Helper T cell (primary cell): ENCODE results near the genes UCK1 and SPACA9.

- PRO-cap, 2 experiments = no peak in any of the 2 experiments
Measured at GRCh38 chr9:131492837-131493920, 9.5 kb upstream of the POMT1 start.

DNA sequence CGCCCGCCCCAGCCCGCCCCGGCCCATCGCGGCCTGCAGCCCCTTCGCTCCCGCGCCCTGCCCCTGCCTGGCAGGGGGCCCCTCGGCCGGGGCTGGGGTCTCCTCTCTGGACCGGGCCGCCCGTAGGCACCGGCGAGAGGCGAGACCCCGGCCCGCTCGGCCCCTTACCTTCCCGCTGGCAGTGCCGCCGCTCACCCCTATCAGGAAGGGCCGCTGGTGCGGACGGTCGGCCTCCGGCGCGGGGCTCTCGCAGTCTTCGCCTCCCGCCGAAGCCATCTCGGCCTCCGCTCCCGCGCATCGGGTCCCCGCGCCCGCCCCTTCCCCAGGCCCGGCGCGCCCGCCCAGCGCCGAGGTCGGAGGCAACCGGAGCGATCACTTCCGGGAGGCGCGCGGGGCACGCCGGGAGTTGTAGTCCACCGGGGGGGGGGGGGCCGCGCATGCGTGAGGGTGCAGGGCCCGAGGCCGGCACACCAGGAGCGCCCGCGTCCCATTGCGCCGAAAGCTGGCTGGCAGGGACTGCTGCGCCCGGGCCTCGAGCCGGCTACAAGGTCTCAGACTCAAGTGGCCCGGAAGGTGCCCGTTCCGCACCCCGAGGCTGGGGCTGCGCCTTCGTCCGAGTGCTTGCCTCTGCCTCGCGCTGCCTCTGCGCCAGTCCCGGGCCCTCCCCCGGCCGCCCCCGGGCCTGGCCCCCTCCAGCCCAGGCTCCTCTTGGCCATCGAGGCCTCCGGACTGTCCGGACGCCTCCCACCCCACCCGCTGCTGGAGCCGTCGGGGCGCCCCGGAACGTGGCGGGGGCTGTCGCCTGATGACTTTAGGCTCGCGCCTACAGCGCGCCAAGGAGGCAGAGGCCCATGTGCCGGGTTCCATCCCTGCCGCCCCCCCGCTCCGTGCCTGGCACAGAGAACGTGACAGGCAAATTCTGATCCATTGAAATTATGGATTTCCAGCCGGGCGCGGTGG lies at the start of gene UCK1:
Gene UCK1, minus strand, starts transcription at position 365 of the 960 bp plus-strand sequence.
- PRO-cap, 2 experiments = peak in 2 of 2 experiments; most common plus-strand start position 442 of the sequence (in 1); most common minus-strand start position 361 of the sequence (in 2)

- PRO-cap, 2 experiments = no peak in any of the 2 experiments
Measured at GRCh38 chr9:131554259-131554604, 8.9 kb downstream of the PRRT1B start.

DNA sequence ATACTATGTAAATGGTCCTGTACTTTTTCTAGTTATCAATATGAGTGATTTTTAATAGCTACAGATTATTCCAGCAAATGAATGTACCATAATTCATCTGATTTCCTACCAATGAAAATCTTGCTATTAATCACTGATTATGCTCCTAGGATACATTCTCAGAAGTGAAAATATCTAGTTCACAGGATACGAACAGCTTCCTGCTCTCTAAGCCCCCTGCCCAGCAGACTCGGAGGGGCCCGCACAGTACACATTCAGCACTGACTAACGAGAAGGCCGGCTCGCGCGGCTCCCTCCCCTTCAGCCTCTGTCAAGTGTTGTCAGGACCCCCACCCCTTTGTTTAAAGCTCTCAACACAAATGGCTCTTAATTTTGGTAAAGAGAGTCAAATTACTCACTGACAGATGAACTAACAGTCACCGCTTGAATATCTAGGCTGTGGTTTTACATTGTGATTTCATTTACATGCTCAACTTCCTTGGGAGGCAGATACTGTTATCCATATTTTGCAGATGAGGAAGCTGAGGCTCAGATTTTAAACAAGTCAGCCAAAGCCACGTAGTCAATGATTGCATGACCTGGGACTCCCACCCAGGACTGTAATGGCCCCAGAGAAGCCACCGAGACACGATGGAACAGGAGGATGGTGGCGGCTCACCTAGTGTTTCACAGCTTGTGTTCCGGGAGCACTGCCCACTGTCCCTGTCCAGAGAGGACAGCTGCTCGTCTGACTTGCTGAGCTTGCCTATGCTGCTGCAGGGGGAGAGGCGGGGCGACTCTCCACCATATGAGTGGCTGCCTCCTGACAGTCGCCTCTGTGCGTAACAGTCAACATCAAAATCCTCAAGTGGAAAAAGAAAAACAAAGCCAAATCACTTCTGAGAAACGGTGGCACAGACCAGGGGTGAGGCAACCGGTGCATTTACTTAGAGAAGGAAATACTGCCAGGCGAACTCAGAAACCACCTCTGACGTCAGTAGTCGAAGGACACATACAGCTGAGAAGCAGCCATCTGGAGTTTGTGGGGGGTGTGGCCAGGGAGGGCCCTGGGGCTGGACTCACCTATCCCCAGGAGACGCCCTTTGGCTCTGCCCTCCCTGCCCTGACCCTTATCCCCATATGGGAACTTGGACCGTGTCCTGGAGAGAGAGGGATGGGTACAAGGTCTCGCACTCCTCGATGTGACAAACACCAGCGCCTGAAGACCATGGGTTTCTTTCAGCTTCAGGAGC lies 82.3 kb downstream of the PRRT1B start:
- PRO-cap, 2 experiments = peak in 2 of 2 experiments; most common plus-strand start position 875 of the sequence (in 2); most common minus-strand start position 721 of the sequence (in 1)

GRCh38 chr9:131666660-131667139 lies 73.2 kb downstream of the RAPGEF1 start:
- PRO-cap, 2 experiments = peak in 2 of 2 experiments; most common plus-strand start chr9:131667017 (in 1); most common minus-strand start chr9:131666934 (in 2)

DNA sequence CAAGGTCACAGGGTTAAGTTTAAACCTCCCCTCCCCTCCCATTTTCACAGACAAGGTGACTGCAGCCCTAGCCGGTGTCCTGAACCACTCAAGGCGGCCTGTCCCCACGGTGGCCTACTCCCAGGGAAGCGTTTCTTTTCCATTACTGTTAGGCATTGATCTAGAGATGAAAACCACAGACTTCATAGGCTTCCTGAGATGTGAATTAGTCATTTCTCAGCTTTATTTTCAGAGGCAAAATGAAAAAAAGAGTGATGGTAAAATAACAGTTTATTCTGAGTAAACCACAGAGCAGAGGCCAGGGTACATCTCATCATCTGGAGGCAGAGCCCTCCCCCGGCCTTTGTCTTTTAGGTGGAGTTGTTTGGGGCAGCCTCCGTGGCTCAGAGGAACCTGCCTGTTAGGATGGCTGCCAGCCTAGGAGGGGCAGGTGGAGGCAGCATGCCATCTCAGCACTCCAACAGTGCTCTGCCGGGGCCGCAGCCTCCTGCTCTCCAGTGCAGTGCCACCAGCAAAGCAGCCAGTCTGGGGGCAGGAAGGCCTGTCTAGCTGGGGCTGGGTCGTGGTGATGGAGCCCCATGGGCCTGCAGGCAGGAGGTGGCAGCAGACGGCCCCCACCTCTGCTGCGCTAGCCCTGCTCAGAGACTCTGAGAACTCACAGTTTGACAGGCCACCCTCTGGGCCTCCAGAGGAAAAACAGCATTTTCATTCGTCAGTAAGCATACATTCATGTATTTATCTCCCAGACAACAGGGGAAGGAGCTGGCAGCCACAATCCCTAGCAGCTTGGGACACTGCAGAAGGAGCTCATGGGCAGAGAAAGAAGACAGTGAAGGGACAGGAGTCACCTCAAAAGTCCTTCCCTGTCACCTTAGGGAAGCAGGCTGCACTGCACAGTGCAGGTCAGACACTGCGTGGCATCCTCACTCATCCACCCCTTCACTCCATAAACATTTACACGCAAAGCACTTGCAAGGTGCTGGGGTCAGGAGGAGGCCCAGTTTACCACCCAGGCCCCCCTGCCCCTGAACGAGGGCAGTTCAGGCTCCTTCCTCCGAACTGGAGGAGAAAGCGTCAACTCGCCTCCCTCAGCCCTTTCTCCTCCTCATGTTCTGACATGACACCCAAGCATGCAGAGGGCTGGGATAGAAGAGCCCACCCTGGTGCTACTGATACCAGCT lies 71.0 kb downstream of the RAPGEF1 start:
- PRO-cap, 2 experiments = peak in 2 of 2 experiments; most common plus-strand start position 47 of the sequence (in 1); most common minus-strand start position 649 of the sequence (in 2)

GRCh38 chr9:131669860-131670952 lies 69.7 kb downstream of the RAPGEF1 start:
- PRO-cap, 2 experiments = peak in 1 of 2 experiments; most common plus-strand start chr9:131670484 (in 1); most common minus-strand start chr9:131670281 (in 1)

DNA sequence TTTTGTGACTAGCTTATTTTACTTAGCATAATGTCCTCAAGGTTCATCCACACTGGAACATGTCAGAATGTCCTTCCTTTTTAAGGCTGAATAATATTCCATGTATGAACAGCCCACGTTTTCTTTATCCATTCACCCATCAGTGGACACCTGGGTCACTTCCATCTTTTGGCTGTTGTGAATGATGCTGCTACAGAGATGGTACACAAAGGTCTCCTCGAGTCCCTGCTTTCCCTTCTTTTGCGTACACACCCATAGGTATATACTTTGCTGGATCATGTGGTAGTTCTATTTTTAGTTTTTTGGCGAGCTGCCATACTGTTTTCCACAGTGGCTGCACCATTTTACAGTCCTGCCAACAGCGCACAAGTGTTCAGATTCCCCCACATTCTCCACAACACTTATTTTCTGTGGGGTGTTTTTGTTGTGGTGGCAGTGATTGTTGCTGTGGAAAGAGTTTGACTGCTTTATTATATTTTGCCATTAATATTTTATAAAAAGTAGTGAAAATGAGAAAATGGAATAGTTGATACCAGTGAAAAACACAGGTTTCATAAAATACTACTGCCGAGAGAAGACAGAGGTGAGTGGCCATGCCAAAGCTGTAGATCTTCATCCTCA lies 16.2 kb downstream of the RAPGEF1 start:
- PRO-cap, 2 experiments = no peak in any of the 2 experiments

- PRO-cap, 2 experiments = no peak in any of the 2 experiments
Measured at GRCh38 chr9:131869169-131869659, 129.3 kb upstream of the RAPGEF1 start.

DNA sequence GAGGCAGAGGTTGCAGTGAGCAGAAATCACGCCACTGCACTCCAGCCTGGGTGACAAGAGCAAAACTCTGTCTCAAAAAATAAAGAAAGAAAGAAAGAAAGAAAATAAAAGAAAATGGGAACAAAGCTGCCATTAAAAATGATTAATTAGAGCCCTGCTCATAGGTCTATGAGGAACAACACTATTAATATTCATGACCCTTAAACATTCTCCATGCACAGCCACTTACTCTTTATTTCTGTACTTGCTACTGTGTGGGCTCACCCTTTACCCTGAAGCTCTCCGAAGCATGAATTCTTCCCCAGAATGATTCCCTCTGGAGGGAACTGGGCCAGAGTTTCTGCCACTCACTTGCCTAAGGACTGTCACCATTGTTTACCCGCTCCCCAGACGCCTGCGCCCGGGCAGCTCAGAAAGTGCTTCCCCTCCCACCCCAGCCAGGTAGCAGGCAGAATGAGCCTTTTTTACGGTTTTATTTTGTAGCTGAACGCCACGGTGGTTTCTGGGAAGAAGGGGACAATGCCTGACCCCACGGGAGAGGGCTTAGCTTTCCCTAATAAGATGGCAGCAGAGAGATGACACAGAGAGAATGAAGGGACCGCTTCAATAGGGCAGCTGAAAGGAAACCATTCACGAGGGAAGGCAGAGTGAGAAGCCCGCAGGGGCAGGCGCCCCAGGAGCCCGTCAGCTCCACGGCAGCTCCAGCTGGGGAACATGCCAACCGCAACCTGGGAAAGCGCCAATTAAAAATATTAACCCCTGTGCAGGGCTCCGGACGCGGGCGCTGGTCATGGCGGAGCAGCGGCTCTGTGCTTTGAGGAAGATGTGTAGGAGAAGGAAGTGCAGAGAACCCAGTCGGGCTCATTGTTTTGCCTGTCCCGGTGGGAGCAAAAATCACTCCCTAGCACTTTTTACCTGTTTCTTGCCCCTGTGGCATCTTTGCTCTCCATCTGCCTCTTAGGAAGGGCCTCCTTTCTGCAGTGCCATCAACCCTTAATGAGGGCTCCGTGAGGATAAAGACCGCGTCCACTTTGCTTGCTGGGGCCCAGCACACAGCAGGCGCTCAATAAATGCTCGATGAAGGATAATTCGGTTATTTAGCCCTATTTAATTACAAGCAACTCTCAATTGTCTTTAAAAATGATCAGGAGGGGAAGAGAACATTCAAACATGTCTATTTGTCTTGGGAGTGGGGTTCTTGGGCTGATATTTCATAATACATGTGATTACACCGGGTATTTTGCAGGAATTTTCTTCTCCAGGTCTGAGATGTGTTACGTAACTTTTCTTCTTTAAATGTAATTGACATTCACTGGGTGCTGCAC lies 20.3 kb upstream of the NTNG2 start:
- PRO-cap, 2 experiments = no peak in any of the 2 experiments

GRCh38 chr9:132197763-132198130 lies 35.9 kb downstream of the NTNG2 start:
- PRO-cap, 2 experiments = no peak in any of the 2 experiments

DNA sequence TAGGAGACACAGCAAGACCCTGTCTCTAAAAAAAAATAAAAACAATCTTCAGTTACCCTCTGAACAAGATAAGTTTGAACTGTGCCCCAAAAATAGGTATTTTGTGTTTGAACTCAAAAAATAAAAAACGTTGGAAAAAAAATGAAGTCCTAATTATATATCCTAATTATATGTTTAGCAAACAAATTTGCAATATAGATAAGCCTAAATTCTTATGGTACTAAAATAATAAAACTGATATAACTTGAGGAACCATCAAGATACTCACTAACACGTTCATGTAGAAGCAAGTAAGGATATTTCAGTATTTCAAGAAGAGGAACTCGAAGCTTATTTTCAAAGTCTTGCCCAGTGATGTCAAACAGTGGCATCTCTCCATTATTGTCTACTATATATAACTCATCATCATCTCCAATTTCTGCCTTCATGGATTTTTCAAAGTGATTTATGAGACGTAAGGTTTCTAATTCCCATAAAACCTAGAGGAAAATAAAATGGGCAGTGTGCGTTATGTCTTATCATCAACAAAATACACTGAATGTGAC lies 8.7 kb downstream of the SETX start:
- PRO-cap, 2 experiments = no peak in any of the 2 experiments

- PRO-cap, 2 experiments = peak in 1 of 2 experiments; most common minus-strand start chr9:132670861 (in 1)
Measured at GRCh38 chr9:132670788-132671014, 437 bp downstream of the GTF3C4 start.

- PRO-cap, 2 experiments = no peak in any of the 2 experiments
Measured at GRCh38 chr9:132794090-132794530, 84.0 kb downstream of the AK8 start.

DNA sequence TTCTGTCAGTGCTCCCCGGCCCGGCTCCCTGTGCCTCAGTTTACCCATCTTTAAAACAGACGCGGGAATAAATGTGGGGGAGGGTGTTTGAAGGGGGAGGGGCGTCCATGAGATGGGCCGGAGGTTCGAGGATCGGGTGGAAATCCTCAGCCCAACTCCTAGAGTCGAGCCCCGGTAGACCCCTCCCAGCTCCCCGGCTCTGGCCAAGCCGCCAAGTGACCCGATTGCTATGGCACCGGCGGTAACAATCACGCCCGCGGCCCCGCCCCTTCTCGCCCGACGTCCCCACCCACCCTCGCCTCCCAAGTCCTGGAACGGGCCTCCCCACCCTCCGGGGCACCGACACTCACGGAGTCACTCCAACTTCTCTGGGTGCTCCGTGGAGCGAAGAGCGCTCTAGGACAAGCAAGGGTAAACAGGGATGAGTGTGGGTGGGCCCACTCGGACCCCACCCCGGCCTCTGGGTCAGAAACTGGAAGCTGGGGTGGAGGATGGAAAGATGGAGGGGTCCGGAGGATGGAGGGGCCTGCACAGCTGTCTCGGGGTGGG lies at the start of gene SPACA9:
Gene SPACA9, plus strand, starts transcription at position 295 of the 549 bp plus-strand sequence.
- PRO-cap, 2 experiments = peak in 2 of 2 experiments; most common minus-strand start position 217 of the sequence (in 2)

DNA sequence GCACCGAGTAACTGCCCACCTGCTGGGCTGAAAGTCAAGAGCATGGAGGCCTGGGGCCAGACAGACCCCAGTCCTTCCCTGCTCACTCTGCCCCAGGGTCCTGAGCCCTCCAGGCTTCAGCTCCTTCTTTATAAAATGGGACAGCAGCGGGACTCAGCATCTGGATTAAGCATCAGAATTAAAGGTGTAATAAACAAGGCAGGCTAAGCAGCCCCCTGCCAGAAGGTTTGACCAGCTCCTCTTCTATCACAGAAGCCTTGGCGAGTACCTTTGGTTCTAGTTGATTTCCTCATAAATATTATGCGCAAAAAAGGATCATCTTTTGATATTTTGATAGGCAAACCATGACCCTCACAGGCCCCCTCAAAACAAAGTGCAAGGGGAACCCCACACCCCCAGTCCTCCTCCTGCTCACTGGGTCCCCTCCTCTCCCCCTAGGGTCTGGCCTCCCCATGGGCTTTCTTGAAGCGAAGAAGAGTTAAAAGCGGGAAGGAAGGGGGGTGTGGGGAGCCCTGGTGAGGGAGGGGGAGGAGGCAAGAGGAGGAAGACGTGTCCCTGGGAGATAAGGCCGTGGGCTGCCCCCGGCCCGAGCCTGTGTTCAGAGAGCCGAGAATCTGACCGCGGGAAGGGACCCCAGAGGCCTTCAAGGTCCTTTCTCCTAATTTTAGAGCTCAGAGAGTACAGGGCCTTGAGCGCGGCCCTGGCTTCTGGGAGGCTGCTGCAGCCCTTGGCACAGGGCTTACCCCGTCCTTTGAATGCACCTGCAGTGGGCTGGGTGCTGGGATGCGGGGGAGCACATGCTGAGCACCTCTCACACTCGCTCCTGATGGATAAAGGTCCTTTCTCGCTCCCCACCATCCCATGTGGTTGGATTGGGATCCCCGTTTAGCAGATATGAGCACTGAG lies 5.6 kb downstream of the GFI1B start:
- PRO-cap, 2 experiments = no peak in any of the 2 experiments

GRCh38 chr9:133032137-133032616 lies 1.4 kb downstream of the GTF3C5 start:
- PRO-cap, 2 experiments = no peak in any of the 2 experiments

GRCh38 chr9:133097475-133098858 lies 23.1 kb downstream of the RALGDS start:
- PRO-cap, 2 experiments = no peak in any of the 2 experiments

DNA sequence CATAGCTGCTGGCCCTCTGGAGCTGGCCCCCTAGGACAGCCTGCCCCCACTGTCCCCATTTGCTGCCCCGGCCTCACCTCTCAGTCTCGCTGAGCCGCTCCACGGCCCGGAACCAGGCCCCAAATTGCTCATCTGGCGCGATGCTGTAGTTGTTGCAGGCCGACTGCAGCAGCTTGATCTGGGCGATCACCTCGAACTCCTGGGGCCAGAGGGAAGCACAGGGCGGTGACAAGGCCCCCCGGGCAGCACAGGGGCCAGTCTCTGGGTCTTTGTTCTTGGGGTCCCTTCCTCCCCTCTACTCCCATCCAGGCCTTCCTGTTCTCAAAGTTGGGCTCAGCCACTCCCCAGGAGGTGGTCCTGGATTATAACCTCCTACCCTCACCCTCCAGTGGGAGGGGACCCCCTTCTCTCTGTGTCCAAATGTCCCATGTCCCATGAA lies 18.3 kb downstream of the RALGDS start:
- PRO-cap, 2 experiments = no peak in any of the 2 experiments

- PRO-cap, 2 experiments = peak in 1 of 2 experiments; most common plus-strand start chr9:133147876 (in 1); most common minus-strand start chr9:133147662 (in 1)
Measured at GRCh38 chr9:133147181-133148316, 16.2 kb downstream of the GBGT1 start.